K562 (cell line): ENCODE results near the genes MID2, COL4A6 and PAK3.

DNA sequence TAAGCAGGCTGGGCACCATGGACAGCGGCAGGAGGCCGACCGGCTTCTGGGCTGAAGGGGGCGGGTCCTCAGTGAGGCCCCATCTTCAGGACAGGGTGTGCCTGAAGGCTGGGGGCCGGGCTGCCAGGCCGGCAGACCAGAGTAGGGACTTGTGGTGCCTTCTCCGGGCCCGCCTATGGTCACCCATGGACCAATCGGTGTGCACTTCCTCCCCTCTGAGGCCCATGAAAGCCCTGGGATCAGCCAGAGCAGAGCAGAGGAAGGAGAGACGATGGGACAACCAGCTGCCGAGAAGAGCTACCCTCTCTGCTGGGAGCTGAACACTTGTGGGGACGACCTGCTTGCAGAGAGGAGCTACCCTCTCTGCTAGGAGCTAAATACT is 118.4 kb downstream of the DNAAF6 start:
- RAMPAGE, long total RNA: no peak
- RRBS: 10% methylated on average over 3 of the region's 12 CpGs
PRO-cap:
- standard: no peak
- CoPRO, capped RNA only, 2 experiments: no peak in any of the 2 experiments
- CoPRO, capped and uncapped RNA, 2 experiments: no peak in any of the 2 experiments
- CoPRO, uncapped RNA only, 2 experiments: no peak in any of the 2 experiments
CAGE:
- cytosol, long polyA plus RNA: no peak
- long polyA plus RNA: no peak
- nucleolus, long total RNA: no peak
- nucleus, long polyA plus RNA: no peak

GRCh38 chrX:107672779-107673040 is 44.4 kb downstream of the PRPS1 start:
- RAMPAGE, long total RNA: no peak
- RRBS: no CpG with 5 or more reads among the region's 3 CpGs
PRO-cap:
- standard: no peak
- CoPRO, capped RNA only, 2 experiments: no peak in any of the 2 experiments
- CoPRO, capped and uncapped RNA, 2 experiments: no peak in any of the 2 experiments
- CoPRO, uncapped RNA only, 2 experiments: no peak in any of the 2 experiments
CAGE:
- cytosol, long polyA plus RNA: no peak
- long polyA plus RNA: no peak
- nucleolus, long total RNA: no peak
- nucleus, long polyA plus RNA: no peak

DNA sequence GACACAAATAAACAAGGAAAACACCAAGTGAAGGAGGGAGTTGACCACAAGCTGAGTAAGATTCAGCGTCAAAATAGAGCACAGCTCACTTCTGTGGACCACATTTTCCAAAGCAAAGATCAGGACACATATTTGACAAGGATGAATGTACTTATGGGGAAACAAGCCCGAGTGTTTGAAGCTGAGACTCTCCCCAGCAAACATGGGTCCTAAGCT is 46.5 kb downstream of the PRPS1 start:
- RAMPAGE, long total RNA: no peak
- RRBS: no CpG with 5 or more reads among the region's 2 CpGs
PRO-cap:
- standard: no peak
- CoPRO, capped RNA only, 2 experiments: no peak in any of the 2 experiments
- CoPRO, capped and uncapped RNA, 2 experiments: no peak in any of the 2 experiments
- CoPRO, uncapped RNA only, 2 experiments: no peak in any of the 2 experiments
CAGE:
- cytosol, long polyA plus RNA: no peak
- long polyA plus RNA: no peak
- nucleolus, long total RNA: no peak
- nucleus, long polyA plus RNA: no peak

GRCh38 chrX:107676560-107677729 is 48.6 kb downstream of the PRPS1 start:
- RAMPAGE, long total RNA: no peak
- RRBS: 2% methylated on average over 7 of the region's 36 CpGs
PRO-cap:
- standard: bidirectional peak, plus-strand start at chrX:107677119, minus-strand start at chrX:107676878
- CoPRO, capped RNA only, 2 experiments: peak in 2 of 2 experiments; most common plus-strand start chrX:107677119 (in 2); most common minus-strand start chrX:107676940 (in 1)
- CoPRO, capped and uncapped RNA, 2 experiments: peak in 2 of 2 experiments; most common plus-strand start chrX:107677119 (in 1); most common minus-strand start chrX:107676878 (in 2)
- CoPRO, uncapped RNA only, 2 experiments: no peak in any of the 2 experiments
CAGE:
- cytosol, long polyA plus RNA: no peak
- long polyA plus RNA: no peak
- nucleolus, long total RNA: no peak
- nucleus, long polyA plus RNA: no peak

DNA sequence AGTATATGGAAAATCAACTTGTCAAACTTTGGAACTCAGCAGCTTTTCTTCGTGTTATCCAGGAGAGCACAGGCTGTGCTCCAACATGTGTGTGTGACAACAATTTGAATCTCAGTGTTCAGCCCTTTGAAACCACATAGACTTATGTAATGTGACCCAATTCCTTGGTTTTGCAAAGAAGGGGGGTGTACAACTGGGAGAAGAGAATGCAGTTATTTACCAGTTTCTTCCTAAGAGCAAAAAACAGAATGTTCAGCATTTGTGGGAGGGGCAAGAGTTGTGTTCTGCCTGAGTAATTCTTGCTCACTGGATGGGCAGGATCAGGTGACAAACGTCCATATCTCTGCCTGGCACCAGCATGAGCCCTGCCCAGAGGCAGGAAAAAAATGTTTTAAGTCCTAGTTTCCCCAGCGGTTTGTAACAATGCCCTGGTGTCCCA is 72.0 kb downstream of the PRPS1 start:
- RAMPAGE, long total RNA: no peak
- RRBS: no CpG with 5 or more reads among the region's 3 CpGs
PRO-cap:
- standard: no peak
- CoPRO, capped RNA only, 2 experiments: no peak in any of the 2 experiments
- CoPRO, capped and uncapped RNA, 2 experiments: no peak in any of the 2 experiments
- CoPRO, uncapped RNA only, 2 experiments: no peak in any of the 2 experiments
CAGE:
- cytosol, long polyA plus RNA: no peak
- long polyA plus RNA: no peak
- nucleolus, long total RNA: no peak
- nucleus, long polyA plus RNA: no peak

DNA sequence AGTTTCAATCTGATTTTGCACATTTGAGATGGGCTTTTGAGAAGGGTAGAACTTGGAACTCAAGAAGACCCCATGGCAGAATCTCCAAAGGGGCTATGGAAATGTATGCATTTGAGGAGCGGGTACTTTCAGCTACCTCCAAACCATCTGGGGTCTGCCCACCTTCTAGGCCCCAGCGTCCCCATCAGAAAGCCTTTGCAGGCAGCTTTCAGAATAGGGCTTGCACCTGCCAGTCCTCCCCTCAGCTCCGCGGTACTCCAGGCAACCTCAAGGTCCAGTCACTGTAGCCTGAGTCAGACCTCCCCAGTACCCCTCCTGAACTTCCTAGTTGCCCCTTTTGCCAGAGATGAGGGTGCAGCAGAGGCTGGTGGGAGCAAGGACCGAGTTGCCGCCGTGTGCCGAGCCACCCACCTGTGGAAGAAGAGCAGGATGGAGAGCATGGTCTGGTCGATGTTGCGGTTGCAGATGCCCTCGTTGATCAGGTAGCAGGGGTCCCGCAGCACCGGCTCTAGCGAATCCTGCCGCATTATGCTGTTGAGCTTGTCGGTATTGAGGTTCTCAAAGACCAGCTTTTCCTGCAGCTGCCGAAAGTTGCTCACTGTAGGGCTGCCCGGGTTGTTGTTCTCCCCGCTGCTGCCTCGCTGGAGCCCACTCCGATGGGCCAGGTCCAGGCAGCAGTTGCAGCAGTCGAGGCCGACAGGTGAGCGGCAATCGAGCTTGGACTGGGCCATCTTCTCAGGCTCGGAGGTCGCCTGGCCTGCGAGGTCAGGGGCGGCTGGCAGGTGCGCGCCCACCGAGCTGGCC is 696 bp downstream of the TSC22D3 start:
- RAMPAGE, long total RNA: no peak
- RRBS: no CpG with 5 or more reads among the region's 32 CpGs
PRO-cap:
- standard: no peak
- CoPRO, capped RNA only, 2 experiments: no peak in any of the 2 experiments
- CoPRO, capped and uncapped RNA, 2 experiments: no peak in any of the 2 experiments
- CoPRO, uncapped RNA only, 2 experiments: no peak in any of the 2 experiments
CAGE:
- cytosol, long polyA plus RNA: no peak
- long polyA plus RNA: no peak
- nucleolus, long total RNA: no peak
- nucleus, long polyA plus RNA: no peak

GRCh38 chrX:107825550-107825972 is at the start of gene MID2:
TSS of gene MID2 (plus strand) at chrX:107825866.
- RAMPAGE, long total RNA: no peak
- RRBS: no CpG with 5 or more reads among the region's 15 CpGs
PRO-cap:
- standard: unidirectional peak, plus-strand start at chrX:107825924
- CoPRO, capped RNA only, 2 experiments: no peak in any of the 2 experiments
- CoPRO, capped and uncapped RNA, 2 experiments: no peak in any of the 2 experiments
- CoPRO, uncapped RNA only, 2 experiments: no peak in any of the 2 experiments
CAGE:
- cytosol, long polyA plus RNA: no peak
- long polyA plus RNA: no peak
- nucleolus, long total RNA: no peak
- nucleus, long polyA plus RNA: no peak

DNA sequence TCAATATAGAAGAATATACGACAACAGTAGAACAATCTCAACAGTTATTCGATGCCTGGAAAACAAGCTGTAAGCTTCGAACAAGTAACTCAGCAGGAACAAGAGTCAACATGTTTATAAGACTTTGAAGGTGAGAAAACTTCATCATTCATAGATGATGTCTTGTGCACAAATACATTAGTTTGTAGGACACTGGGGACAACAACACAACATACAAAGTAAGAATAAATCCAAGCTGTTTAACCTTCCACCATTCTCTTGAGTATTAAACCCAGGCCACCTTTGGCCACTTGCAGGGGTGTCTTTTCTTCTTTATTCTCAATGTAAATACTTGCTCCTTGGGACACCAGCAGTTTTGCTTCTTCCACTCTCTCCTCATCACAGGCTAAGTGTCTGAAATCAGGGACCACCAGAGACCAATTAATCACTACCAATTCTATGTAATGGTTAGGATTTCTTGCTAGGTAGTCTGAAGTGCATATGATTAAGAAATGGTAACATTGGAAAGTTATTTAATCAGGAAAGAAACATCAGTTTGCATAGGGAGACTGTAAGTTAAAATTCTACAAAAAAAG is 6.5 kb downstream of the PSMD10 start:
- RAMPAGE, long total RNA: no peak
- RRBS: no CpG with 5 or more reads among the region's 3 CpGs
PRO-cap:
- standard: no peak
- CoPRO, capped RNA only, 2 experiments: no peak in any of the 2 experiments
- CoPRO, capped and uncapped RNA, 2 experiments: no peak in any of the 2 experiments
- CoPRO, uncapped RNA only, 2 experiments: peak in 2 of 2 experiments; most common minus-strand start position 118 of the sequence (in 1)
CAGE:
- cytosol, long polyA plus RNA: no peak
- long polyA plus RNA: no peak
- nucleolus, long total RNA: no peak
- nucleus, long polyA plus RNA: no peak

- RAMPAGE, long total RNA: no peak
- RRBS: 21% methylated on average over 4 of the region's 16 CpGs
PRO-cap:
- standard: no peak
- CoPRO, capped RNA only, 2 experiments: no peak in any of the 2 experiments
- CoPRO, capped and uncapped RNA, 2 experiments: no peak in any of the 2 experiments
- CoPRO, uncapped RNA only, 2 experiments: no peak in any of the 2 experiments
CAGE:
- cytosol, long polyA plus RNA: no peak
- long polyA plus RNA: no peak
- nucleolus, long total RNA: no peak
- nucleus, long polyA plus RNA: no peak
Measured at GRCh38 chrX:108438111-108438652, at the start of gene COL4A6. TSS of gene COL4A6 (minus strand) at chrX:108438422.

DNA sequence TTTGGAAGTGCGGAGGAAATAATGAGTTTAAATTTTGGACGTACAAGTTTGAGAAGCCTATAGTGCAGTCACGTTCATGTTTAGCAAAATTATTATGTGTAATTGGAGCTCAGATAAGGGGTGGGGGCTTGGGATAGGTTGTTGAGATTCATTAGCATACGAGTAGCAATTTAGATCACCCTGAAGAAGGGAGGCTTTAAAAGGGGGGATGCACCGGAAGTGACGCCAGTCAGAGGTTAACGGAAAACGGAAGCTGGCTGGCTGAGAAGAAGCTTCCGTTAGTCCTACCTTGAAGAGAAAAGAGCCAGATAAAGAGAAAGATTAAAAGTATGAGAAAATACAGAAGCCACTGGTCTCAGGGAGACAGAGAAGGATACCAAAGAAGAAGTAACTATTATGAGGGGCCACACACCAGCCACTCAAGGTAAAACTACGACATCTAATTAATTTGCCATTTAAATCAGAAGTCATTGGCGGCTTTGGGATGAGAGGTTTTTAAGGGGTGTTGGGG is 1.0 kb upstream of the NXT2 start:
- RAMPAGE, long total RNA: no peak
- RRBS: no CpG with 5 or more reads among the region's 11 CpGs
PRO-cap:
- standard: no peak
- CoPRO, capped RNA only, 2 experiments: no peak in any of the 2 experiments
- CoPRO, capped and uncapped RNA, 2 experiments: no peak in any of the 2 experiments
- CoPRO, uncapped RNA only, 2 experiments: no peak in any of the 2 experiments
CAGE:
- cytosol, long polyA plus RNA: no peak
- long polyA plus RNA: no peak
- nucleolus, long total RNA: no peak
- nucleus, long polyA plus RNA: no peak

DNA sequence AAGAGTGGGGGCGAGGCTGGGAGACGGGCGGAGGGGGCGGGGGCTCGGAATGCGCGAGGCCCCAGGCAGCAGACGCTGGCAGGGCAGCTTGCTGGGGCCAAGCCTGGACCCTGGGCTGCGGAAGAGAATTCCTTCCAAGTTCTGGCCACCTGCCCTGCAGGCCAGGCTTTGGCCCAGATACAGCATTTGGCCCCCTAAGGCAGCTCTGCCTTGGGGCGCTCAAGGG is 271 bp upstream of the KCNE5 start:
- RAMPAGE, long total RNA: no peak
- RRBS: no CpG with 5 or more reads among the region's 10 CpGs
PRO-cap:
- standard: no peak
- CoPRO, capped RNA only, 2 experiments: no peak in any of the 2 experiments
- CoPRO, capped and uncapped RNA, 2 experiments: no peak in any of the 2 experiments
- CoPRO, uncapped RNA only, 2 experiments: no peak in any of the 2 experiments
CAGE:
- cytosol, long polyA plus RNA: no peak
- long polyA plus RNA: no peak
- nucleolus, long total RNA: no peak
- nucleus, long polyA plus RNA: no peak

- RAMPAGE, long total RNA: no peak
- RRBS: no CpG with 5 or more reads among the region's 7 CpGs
PRO-cap:
- standard: no peak
- CoPRO, capped RNA only, 2 experiments: no peak in any of the 2 experiments
- CoPRO, capped and uncapped RNA, 2 experiments: no peak in any of the 2 experiments
- CoPRO, uncapped RNA only, 2 experiments: no peak in any of the 2 experiments
CAGE:
- cytosol, long polyA plus RNA: no peak
- long polyA plus RNA: no peak
- nucleolus, long total RNA: no peak
- nucleus, long polyA plus RNA: no peak
Measured at GRCh38 chrX:109774574-109775137, 41.6 kb upstream of the ACSL4 start.

- RAMPAGE, long total RNA: no peak
- RRBS: no CpG with 5 or more reads among the region's 5 CpGs
PRO-cap:
- standard: bidirectional peak, plus-strand start at chrX:109840793, minus-strand start at chrX:109840655
- CoPRO, capped RNA only, 2 experiments: peak in 1 of 2 experiments; most common plus-strand start chrX:109840730 (in 1); most common minus-strand start chrX:109840655 (in 1)
- CoPRO, capped and uncapped RNA, 2 experiments: no peak in any of the 2 experiments
- CoPRO, uncapped RNA only, 2 experiments: no peak in any of the 2 experiments
CAGE:
- cytosol, long polyA plus RNA: no peak
- long polyA plus RNA: no peak
- nucleolus, long total RNA: no peak
- nucleus, long polyA plus RNA: no peak
Measured at GRCh38 chrX:109840499-109841046, 107.5 kb upstream of the ACSL4 start.

GRCh38 chrX:111095673-111096440 is at the start of gene PAK3:
TSS of gene PAK3 (plus strand) at chrX:111096191.
- RAMPAGE, long total RNA: no peak
- RRBS: no CpG with 5 or more reads among the region's 35 CpGs
PRO-cap:
- standard: no peak
- CoPRO, capped RNA only, 2 experiments: no peak in any of the 2 experiments
- CoPRO, capped and uncapped RNA, 2 experiments: no peak in any of the 2 experiments
- CoPRO, uncapped RNA only, 2 experiments: no peak in any of the 2 experiments
CAGE:
- cytosol, long polyA plus RNA: no peak
- long polyA plus RNA: no peak
- nucleolus, long total RNA: no peak
- nucleus, long polyA plus RNA: no peak

DNA sequence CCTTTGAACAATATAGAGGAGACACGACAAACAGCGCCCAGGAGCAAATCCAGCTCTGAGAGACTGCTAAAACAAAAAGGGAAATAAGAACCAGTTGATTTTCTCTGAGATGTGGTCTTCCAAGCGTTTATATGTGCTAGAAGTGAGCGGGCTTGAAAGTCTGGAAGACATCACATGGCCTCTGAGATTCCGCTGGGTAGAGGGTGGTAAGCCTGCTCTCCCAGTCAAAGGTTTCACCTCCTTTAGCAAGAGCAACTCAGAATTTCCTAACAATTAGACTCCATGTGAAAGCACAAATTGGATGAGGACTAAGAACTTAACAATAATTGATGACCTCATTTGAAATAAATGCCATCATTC is 38.3 kb downstream of the AMOT start:
- RAMPAGE, long total RNA: no peak
- RRBS: no CpG with 5 or more reads among the region's 5 CpGs
PRO-cap:
- standard: no peak
- CoPRO, capped RNA only, 2 experiments: no peak in any of the 2 experiments
- CoPRO, capped and uncapped RNA, 2 experiments: no peak in any of the 2 experiments
- CoPRO, uncapped RNA only, 2 experiments: no peak in any of the 2 experiments
CAGE:
- cytosol, long polyA plus RNA: no peak
- long polyA plus RNA: no peak
- nucleolus, long total RNA: no peak
- nucleus, long polyA plus RNA: no peak

DNA sequence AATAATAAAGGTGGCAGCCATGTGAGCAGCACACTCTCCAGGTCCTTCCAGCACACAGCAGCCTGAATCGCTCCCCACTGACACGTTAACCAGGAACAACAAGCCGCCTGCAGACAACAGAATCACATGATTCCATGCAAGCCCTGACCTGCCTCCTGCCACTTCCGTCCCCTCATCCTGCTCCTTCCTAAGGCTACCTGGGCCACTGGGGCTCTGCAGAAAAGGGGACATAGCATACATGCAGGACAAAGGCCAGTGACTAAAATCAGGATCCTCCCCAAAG is 21.9 kb downstream of the AMOT start:
- RAMPAGE, long total RNA: no peak
- RRBS: no CpG with 5 or more reads among the region's 4 CpGs
PRO-cap:
- standard: no peak
- CoPRO, capped RNA only, 2 experiments: no peak in any of the 2 experiments
- CoPRO, capped and uncapped RNA, 2 experiments: no peak in any of the 2 experiments
- CoPRO, uncapped RNA only, 2 experiments: no peak in any of the 2 experiments
CAGE:
- cytosol, long polyA plus RNA: no peak
- long polyA plus RNA: no peak
- nucleolus, long total RNA: no peak
- nucleus, long polyA plus RNA: no peak

DNA sequence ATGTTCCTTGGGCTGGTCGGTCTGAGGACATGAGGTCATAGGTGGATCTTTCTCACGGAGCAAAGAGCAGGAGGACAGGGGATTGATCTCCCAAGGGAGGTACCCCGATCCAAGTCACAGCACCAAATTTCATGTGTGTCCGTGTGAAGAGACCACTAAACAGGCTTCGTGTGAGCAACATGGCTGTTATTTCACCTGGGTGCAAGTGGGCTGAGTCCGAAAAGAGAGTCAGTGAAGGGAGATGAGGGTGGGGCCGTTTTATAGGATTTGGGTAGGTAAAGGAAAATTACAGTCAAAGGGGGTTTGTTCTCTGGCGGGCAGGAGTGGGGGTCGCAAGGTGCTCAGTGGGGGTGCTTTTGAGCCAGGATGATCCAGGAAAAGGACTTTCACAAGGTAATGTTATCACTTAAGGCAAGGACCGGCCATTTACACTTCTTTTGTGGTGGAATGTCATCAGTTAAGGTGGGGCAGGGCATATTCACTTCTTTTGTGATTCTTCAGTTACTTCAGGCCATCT is 22.8 kb downstream of the HTR2C start:
- RAMPAGE, long total RNA: no peak
- RRBS: no CpG with 5 or more reads among the region's 10 CpGs
PRO-cap:
- standard: no peak
- CoPRO, capped RNA only, 2 experiments: no peak in any of the 2 experiments
- CoPRO, capped and uncapped RNA, 2 experiments: no peak in any of the 2 experiments
- CoPRO, uncapped RNA only, 2 experiments: no peak in any of the 2 experiments
CAGE:
- cytosol, long polyA plus RNA: no peak
- long polyA plus RNA: no peak
- nucleolus, long total RNA: no peak
- nucleus, long polyA plus RNA: no peak

- RAMPAGE, long total RNA: no peak
- RRBS: no CpG with 5 or more reads among the region's 1 CpG
PRO-cap:
- standard: no peak
- CoPRO, capped RNA only, 2 experiments: no peak in any of the 2 experiments
- CoPRO, capped and uncapped RNA, 2 experiments: no peak in any of the 2 experiments
- CoPRO, uncapped RNA only, 2 experiments: no peak in any of the 2 experiments
CAGE:
- cytosol, long polyA plus RNA: no peak
- long polyA plus RNA: no peak
- nucleolus, long total RNA: no peak
- nucleus, long polyA plus RNA: no peak
Measured at GRCh38 chrX:114999155-114999573, 18.3 kb downstream of the IL13RA2 start.

DNA sequence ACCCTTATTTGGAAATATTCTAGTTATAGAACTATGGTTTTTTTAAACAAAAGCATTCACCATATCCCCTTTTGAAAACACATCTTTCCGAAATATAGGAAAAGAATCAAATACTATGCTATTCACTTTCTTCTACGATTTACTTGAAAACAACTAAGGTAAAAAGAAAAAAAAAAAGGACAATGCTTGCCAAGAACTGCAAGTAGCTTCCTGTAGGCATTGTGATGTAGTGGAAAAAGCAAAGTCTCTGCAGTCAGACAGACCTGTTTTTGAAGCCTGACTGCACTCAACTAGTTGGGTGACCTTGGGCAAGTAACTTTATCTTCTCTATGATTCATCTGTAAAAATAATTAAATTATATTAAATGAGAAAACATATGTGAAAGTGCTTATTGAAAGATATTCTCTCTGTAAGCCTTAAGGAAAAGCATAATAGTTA is 100.4 kb upstream of the PLS3 start:
- RAMPAGE, long total RNA: no peak
- RRBS: no CpG with 5 or more reads among the region's 2 CpGs
PRO-cap:
- standard: no peak
- CoPRO, capped RNA only, 2 experiments: no peak in any of the 2 experiments
- CoPRO, capped and uncapped RNA, 2 experiments: no peak in any of the 2 experiments
- CoPRO, uncapped RNA only, 2 experiments: no peak in any of the 2 experiments
CAGE:
- cytosol, long polyA plus RNA: no peak
- long polyA plus RNA: no peak
- nucleolus, long total RNA: no peak
- nucleus, long polyA plus RNA: no peak